Left cardiac atrium (tissue), 1 donor: ENCODE measurements around the gene FUT11.

DNA sequence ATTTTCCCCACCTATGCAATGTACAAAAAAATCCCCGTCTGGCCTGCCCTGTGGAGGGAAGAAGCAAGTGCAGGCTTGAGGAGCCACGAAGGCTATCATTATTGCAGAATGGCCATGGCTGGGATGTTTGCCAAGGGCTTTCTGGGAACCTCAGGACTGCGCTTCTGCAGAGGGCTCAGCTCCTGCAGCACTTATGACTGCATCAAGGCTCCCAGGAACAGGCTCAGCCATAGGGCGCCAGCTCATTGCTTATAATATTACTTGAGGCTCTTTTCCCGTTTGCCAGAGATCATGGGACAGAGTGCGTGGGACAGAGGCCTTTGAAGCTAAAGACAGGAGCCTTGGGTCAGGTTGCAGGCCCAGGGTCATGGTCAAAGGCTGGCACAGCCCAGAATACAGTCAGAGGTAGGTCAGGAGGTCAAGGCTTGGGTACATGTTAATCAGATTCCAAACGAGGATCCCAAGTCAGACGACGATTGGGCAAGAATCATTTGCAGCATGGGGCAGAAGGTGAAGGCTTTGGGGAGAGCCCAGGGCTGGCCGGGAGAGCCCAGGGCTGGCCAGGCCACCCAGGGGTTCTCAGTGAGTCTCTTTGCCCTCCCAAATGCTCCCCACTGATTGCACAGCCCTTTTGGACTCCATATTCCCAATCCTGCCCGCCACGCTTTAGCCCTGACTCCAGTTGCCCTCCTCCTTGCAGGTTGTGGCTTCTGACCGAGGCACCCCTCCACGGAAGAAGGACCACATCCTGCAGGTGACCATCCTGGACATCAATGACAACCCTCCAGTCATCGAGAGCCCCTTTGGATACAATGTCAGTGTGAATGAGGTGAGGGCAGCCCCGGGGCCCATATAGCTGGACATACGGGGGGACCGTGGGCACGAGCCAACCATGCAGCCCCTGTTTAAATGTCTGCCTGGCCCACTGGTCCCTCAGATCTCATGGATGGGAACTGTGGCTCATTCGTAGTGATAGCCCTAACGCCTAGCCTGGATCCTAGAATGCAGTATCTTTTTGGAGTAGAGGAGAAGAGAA is 20.9 kb upstream of the C10orf105 start:
- PRO-cap = no peak

GRCh38 chr10:71766433-71766677 is 7.0 kb downstream of the VSIR start:
- PRO-cap = no peak

GRCh38 chr10:72086876-72087907 is 1.2 kb downstream of the SPOCK2 start:
- PRO-cap = no peak

DNA sequence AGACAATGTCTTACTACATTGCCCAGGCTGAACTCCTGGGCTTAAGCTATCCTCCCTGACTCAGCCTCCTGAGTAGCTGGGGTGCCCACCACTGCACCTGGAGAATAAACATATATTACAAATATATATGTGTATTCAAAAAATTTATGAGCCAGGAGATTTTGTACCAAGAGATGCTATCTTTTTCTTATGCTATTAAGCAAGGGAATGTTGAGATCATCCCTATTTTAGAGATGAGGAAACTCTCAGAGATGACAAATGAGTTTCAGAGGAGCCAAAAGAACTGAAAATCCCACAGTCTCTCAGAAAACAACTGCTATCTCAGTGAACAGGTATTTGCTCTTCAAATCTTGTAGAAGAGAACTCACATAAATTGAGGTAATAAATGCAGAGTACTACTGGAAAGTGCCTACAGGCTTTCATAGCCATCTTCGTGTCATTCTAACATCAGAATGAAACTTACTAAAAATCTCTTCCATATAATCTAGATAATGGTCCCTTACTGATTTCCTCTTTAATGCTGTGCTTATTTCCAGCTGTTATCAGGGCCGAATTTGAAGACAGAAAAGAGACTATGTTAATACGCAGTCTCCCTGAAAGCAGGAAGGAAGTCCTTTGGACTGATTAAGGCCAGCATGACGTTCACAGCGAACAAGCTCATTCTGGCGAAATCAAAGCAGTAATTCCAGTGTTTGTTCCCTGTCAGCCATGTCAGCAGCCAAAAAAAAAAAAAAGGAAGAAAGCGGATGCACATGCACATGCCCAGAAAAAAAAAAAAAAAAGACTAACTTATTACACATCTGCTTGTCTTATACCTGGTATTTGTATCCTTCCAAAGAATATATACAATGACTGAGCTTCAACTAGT is 29.4 kb upstream of the ANAPC16 start:
- PRO-cap = no peak

- PRO-cap = no peak
Measured at GRCh38 chr10:72196748-72197137, 19.1 kb upstream of the ANAPC16 start.

DNA sequence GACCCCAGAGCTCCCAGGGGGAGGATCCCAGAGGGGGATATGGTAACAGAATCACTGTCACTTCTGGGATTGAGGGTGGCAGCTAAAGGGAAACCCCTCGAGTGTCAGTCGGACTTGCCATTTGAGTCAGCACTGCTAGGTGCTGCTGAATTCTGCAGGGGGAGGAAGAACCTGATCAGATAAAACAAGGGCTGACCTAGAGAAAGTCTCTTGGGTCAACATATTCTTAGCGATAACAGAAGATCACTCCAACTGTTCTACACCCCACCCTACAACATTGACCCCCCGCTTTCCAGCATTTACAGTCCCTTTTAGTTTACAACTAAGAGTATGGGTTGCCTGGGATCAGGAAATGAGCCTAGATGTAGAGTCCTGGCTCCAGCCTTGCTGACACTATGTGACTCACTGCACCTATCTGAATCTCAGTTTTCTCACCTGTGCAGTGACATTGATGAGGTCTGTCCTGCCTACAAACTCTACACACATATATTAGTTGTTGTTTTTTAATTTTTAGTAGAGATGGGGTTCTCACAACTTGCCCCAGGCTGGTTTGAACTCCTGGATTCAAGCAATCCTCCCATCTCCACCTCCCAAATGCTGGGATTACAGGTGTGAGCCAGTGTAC is 12.2 kb upstream of the DDIT4 start:
- PRO-cap = no peak

DNA sequence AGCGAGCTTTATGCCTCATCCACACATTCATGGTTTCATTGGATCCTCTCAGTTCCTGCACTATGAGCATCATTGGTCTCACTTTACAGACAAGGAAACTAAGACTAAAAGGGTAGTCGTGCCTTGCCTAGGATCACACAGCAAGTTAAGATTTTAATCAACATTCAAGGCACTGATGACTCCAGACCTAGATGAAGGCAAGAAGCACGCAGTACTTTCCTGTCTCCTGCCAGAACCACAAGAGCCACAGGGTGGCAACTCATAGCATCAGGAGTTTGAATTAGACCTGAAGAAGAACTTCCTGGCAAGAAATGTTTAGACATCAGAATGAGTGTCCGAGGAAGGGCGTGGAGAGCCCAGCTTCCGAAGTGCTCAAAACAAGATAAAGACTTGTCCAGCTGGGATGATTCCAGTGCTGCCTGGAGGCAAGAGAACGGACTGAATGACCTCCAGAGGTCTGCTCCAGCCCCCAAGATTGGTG is 31.8 kb downstream of the DDIT4 start:
- PRO-cap = no peak

DNA sequence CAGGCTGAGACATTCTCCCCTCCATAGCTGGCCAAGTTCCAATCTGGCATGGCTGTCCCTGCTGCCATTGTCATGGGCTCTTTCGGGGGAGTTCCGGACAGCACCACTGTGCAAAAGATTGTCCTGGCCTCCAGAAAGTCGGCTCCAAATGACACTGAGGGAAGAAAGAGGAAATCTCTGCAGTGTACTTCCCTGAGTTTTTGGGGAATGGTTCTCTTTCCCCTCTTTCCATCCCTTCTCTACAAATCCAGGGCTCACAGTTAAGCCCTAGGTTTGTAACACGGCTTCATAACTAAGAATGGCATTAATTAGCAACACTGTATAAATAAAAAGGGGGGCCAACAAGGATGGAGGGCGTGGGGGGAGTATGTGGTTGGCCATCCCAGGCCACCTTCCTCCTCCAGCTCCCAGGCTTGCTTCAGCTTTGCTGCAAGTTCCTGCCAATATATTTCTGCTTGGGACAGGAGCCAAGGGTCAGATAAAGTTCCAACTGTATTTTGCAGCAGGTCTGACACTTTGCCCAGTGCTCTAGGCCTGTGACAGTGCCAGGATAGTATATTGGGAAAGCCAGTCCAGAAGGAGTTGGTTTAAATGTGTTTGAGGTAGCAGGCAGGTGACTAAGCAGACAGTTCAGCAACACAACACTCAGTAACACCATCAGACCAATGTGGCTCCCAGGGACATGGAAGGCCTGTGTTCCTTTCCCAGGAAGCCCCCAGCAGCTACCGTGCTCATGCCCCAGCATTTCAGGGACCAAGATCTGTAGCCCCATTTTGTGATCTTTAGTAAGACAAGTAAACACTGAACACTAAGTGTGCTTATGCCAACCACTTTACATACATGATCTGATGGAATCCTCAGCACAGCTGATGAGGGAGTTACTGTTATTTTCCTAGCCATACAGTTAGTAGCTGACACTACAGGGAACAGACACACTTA is 39.2 kb downstream of the DNAJB12 start:
- PRO-cap = no peak

GRCh38 chr10:72319241-72319817 is 35.4 kb downstream of the DNAJB12 start:
- PRO-cap = bidirectional peak, plus-strand start at chr10:72319864, minus-strand start at chr10:72319638

- PRO-cap = no peak
Measured at GRCh38 chr10:72735937-72736819, 44.2 kb downstream of the MCU start.

DNA sequence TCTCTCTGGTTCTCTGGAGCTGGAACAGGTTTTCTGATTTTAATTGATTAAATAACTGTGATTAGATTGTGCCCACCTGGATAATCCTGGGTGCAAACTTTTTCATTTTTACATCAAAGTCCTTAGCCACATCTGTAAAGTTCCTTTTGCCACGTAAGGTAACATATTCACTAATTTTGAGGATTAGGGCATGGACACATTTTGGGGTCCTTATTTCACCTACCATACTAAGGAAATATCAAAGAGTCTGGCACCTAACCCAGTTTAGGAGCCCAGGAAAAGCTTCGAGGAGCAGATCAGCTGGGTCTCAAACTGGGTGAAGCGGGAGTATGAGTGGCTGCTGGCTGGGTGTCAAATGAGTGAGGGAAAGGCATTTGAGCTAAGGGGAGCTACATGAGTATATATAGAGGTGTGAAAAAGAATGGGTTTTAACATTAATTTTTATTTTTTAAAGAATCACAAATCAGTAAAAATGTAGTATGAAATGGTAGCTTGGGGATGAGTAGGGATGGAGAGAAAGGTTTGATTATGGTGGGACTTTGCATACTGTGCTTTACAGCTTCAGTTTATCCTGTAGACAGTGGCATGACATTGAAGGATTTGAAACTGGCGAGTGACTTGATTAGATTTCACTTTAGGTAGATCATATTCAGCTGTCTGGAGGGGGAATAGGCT is 71.3 kb downstream of the MCU start:
- PRO-cap = no peak

DNA sequence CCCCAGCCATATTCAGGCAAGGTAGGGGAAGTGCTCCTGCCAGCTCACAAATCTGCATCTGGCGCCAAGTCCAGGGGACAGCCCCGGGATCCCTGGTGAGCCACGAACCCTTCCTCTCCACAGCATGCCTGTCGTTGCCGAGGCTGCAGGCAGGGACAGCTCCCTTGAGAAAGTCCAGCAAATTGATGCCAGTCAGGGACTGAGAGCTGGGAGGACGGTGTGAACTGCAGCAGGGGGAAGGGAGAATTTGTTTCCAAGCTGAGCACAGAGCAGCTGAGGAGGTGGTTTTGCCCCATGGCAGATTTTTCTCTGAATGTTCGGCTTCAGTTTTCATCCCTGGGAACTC is 898 bp downstream of the PLA2G12B start:
- PRO-cap = bidirectional peak, plus-strand start at position 191 of the sequence, minus-strand start at position 175 of the sequence

GRCh38 chr10:73032504-73032807 is 64.2 kb downstream of the P4HA1 start:
- PRO-cap = no peak

GRCh38 chr10:73245682-73246263 is 1.3 kb downstream of the DNAJC9 start:
- PRO-cap = no peak

DNA sequence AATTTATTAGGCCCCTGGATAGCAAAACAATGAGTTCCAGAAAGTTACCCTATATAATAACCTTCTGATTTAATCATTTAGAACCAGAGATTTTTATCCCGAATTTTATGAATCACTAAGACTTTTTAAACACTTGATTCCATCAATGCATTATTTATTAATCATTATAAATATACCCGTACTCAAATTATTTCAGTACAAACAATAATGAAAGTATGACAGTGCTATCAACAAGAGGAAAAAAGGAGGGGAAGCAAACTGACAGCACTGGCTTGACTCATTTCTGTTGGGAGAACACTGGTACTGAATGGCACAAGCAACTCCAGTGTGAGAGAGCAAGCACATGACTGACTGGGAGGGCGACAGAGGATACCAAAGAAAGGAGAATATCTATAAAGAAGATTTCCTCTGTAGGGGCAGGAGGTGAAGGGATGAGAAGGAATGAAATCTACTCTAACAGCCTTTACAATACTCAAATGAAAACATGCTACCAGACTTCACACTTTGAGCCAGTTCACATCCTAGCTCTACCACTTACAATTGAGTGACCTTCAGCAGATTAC is 1.6 kb downstream of the USP54 start:
- PRO-cap = no peak

GRCh38 chr10:73590975-73591160 is 274 bp downstream of the USP54 start:
- PRO-cap = no peak

DNA sequence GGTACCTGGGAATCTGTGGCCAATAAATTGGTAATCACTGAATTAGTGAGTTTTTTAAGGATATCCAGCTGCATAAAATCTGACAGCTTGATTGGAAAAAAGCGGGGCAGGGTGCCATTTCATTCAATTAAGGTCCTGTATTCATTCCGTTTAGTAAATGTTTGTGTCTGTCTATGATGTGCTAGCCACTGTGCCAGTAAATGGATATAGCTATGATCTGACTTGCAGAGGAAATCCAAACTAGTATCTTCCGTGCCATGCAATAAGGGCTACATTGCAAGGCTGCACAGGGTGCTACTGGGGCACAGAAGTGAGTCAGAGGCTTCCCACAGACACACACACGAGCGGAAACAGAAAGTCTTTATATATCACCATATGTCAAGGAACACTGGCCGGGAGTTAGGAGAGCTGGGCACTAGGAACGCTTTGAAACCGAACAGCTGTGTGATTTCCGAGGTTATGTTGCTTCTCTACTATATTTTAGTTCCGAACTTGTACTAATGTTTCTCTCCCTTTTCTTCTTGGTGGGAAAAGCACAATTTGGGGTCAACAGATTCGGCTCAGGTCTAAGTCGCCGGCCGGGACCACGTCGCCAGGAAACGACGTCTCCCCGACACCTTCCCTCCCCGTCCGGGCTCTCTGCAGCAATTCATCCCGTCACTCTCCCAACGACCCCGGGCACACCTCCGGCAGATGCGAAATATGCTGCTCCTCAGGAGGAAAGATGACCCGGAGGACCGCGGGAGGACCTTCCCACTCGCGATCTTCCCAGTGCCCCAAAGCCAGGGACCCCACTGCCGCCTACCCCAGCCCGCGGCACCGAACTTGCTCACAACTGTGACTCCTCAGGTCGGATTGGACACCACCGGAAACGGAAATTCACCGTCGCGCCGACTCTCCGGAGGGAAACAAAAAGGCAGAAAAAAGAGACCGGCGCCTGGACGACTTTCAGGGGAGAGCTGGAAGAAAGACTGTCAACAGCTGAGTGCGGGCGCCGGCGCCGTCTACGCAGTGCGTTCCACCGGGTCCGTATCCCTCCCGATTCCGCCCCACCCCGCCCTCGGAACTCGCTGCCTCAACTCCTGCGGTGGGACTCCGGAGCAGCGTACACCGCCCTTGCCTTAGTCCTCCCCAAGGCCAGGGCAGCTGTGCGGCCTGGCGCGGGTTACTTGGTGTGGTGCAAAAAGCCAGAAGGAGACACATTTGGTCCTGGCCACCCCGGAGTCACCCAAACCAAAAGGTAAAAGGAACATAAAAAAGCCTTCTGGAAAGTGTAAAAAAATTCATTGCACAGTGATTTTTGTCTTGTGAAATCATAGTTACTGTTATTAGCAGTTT is 14.1 kb upstream of the SEC24C start:
- PRO-cap = bidirectional peak, plus-strand start at position 929 of the sequence, minus-strand start at position 825 of the sequence

DNA sequence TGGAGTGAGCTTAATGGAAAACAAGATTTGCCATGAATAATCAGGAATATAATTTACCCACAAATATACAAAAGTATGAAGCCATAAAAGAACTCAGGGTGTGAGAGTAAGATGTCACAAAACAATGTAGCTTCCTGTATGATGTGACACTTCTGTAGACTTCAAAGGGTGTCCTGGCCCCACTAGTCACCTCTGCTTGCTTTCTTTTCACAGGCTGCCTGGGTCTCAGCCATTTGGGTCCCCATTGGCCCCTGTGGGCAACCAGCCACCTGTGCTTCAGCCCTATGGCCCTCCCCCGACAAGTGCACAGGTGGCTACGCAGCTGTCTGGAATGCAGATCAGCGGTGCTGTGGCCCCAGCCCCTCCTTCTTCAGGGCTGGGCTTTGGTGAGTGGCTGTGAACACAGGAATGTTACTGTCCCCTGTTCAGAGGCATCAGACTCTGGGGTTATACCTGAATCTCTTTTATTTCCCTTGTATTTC is 12.6 kb upstream of the FUT11 start:
- PRO-cap = no peak

GRCh38 chr10:73772014-73772774 is at the start of gene FUT11:
FUT11 (plus strand) TSS chr10:73772276.
- PRO-cap = bidirectional peak, plus-strand start at chr10:73772303, minus-strand start at chr10:73772224; bidirectional peak, plus-strand start at chr10:73772706, minus-strand start at chr10:73772621

GRCh38 chr10:73773290-73774035 is 1.4 kb downstream of the FUT11 start:
- PRO-cap = no peak